Astrocyte (in vitro differentiated cells and primary cell): ENCODE results near the genes ADH6 and SLC39A8.

GRCh38 chr4:98874490-98875130 lies 54.3 kb downstream of the EIF4E start:
- PRO-cap: unidirectional peak, minus-strand start at chr4:98874833
- RRBS, 2 experiments: no CpG with 5 or more reads among the region's 14 CpGs

GRCh38 chr4:99205434-99206029 lies 13.5 kb downstream of the ADH6 start:
- PRO-cap: no peak
- RRBS, 2 experiments: no CpG with 5 or more reads among the region's 4 CpGs

- PRO-cap: no peak
- RRBS, 2 experiments: no CpG with 5 or more reads among the region's 3 CpGs
These were observed at the start of gene ADH6 for GRCh38 chr4:99218867-99219600. ADH6 (minus strand) TSS chr4:99219246.

GRCh38 chr4:99459673-99460137 lies 24.6 kb upstream of the ADH7 start:
- PRO-cap: no peak
- RRBS, 2 experiments: no CpG with 5 or more reads among the region's 1 CpG

GRCh38 chr4:99723383-99724013 lies 65.9 kb upstream of the C4orf54 start:
- PRO-cap: no peak
- RRBS, 2 experiments: no CpG with 5 or more reads among the region's 3 CpGs

- PRO-cap: no peak
- RRBS, 2 experiments: no CpG with 5 or more reads among the region's 4 CpGs
These were observed 719 bp downstream of the DAPP1 start for GRCh38 chr4:99817247-99817845.

- PRO-cap: no peak
- RRBS, 2 experiments: no CpG with 5 or more reads among the region's 1 CpG
These were observed 11.8 kb downstream of the DAPP1 start for GRCh38 chr4:99828432-99828752.

DNA sequence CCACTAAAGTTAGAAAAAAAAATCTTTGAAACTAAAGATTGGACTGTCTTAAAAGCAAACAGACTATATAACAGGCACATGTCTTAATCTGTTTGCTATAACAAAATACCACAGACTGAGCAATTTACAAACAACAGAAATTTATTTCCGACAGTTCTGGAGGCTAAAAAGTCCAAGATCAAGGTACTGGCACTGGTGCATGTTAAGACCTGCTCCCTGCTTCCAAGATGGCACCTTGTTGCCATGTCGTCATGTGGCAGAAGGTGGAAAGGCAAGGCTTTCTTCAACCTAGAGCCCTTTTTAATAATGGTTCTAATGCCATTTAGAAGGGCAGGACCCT lies 72.0 kb upstream of the H2AZ1 start:
- PRO-cap: no peak
- RRBS, 2 experiments: no CpG with 5 or more reads among the region's 2 CpGs

- PRO-cap: no peak
- RRBS, 2 experiments: no CpG with 5 or more reads among the region's 7 CpGs
These were observed 94.3 kb downstream of the DDIT4L start for GRCh38 chr4:100095936-100096318.

GRCh38 chr4:100436678-100437058 lies 81.2 kb downstream of the EMCN start:
- PRO-cap: no peak
- RRBS, 2 experiments: no CpG with 5 or more reads among the region's 6 CpGs

DNA sequence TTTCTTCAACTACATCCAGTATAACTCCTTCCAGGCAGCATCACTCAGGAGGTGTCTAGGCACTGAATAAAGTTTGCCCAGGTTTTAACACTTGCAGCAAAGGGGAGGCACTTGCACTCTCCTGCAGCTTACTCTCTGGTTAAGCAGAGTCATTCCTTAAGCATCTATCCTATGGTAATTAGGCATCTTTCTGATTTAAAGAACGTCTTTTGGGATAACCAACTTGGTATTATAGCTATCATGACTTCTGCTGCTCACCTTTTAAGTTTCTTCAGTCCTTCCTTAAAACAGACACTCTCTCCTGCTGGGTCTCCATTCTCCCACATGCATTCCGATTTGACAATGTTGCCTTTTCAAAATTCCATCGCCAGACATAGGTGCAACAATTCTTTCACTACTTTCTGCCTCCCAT lies 325.6 kb downstream of the PPP3CA start:
- PRO-cap: no peak
- RRBS, 2 experiments: no CpG with 5 or more reads among the region's 3 CpGs

DNA sequence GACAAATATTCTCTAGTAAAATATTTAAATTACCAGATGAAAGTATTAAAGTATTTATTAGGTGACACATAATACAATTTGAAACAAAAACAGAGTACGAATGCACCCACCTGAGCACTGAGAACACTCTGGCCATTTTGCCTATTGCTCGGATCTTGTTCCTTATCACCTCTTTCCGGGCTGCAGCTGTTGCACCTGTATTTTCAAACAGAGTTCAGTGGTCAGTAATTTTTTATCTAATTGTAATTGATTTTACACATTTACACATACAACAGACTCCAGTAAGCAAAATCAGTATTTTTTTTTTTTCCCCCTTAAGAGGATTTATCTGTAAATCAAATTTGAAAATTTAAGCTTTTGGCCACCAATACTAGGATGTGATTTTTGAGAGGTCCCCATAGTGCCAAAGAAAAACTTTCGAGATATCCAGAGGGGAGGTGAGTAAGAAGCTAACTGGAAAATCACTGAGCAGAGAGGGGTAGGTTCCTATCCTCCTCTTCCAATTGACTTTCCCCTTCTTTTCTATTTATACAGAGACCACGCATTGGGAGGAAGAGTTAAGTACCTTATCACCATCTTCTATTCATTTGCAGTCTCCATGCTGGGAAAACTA lies 306.8 kb downstream of the PPP3CA start:
- PRO-cap: no peak
- RRBS, 2 experiments: no CpG with 5 or more reads among the region's 5 CpGs

- PRO-cap: no peak
- RRBS, 2 experiments: no CpG with 5 or more reads among the region's 2 CpGs
These were observed 253.1 kb downstream of the PPP3CA start for GRCh38 chr4:101094145-101094681.

DNA sequence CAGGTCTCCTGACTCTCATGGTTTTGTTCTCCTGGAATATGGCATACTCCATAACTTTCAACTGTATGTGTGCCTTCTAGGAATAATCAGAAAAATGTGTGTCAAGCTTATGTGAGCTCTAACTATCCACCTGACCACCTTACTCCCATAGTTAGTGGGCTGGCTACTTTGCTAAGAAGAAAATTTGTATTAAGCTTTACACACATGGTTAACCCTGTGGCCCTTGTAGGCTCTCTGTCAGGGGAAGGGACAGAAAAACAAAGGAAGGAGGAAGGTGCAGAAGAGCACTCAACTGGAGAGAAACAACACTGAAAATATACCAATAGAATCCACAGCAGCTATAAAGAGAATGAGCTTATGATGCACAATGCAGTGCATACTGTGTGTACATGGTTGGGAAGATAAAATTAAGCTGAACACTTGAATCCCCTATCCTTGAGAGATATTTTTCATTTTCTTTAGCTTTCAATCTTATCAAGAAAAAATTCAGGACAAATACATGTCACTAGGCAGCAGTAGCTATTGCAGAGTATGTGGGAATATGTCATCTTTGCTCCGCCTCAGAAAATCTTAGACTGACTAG lies 84.6 kb downstream of the PPP3CA start:
- PRO-cap: no peak
- RRBS, 2 experiments: no CpG with 5 or more reads among the region's 1 CpG

GRCh38 chr4:102344905-102345734 lies at the start of gene SLC39A8:
SLC39A8 (minus strand) TSS chr4:102345482.
- PRO-cap: unidirectional peak, minus-strand start at chr4:102345023; unidirectional peak, minus-strand start at chr4:102345461; unidirectional peak, minus-strand start at chr4:102345482
- RRBS, 2 experiments: 2 to 4% methylated on average over 8 to 19 of the region's 52 CpGs

DNA sequence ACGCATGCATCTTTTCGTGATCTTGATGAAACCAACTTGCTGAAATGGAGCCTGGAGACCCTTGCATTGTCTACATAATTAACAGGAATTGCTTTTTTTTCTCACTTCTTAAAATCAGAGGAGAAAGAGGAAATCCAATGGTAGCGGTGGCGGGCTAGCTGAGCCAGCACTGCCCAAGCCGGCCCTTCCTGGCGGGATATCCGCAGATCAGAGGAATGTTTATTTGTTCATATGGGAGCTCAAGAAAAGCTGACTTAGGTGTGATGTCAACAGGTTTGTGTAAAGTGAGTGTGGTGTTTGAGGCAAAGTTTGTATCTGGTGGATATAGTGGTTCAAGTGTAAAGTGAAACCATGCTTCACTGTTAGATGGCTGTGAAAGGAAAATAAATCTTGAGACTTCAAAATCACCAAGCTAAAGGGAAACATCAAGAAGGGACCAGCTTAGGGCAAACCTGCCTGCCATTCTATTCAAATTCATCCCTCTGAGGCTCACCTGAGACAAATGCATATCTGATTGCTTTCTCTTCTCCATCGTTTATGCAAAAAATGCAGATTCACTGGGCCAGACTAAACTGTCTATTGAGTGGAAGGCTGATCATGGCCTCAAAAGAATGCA lies 561 bp upstream of the SLC39A8 start:
- PRO-cap: no peak
- RRBS, 2 experiments: no CpG with 5 or more reads among the region's 8 CpGs

DNA sequence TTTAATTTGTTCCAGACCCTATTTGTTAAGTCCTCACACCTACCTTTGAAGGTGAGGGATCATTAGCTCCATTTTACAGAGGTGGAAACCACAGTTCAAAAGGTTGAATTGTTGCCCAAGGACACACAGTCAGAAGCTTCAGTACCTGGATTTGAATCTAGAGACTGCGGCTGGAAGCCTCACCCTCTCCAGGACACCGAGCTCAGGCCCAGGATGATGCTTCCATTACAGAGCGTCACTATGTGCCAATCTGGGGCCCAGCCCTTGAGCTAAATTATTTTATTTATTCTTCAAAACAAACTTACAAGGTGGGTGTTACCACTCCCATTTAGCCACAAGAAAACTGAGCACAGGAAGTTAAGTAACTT lies 129.3 kb downstream of the NFKB1 start:
- PRO-cap: no peak
- RRBS, 2 experiments: no CpG with 5 or more reads among the region's 3 CpGs

- PRO-cap: no peak
- RRBS, 2 experiments: no CpG with 5 or more reads among the region's 16 CpGs
These were observed 58.7 kb downstream of the MANBA start for GRCh38 chr4:102701872-102702755.

GRCh38 chr4:102788965-102789874 lies 28.5 kb upstream of the MANBA start:
- PRO-cap: no peak
- RRBS, 2 experiments: no CpG with 5 or more reads among the region's 3 CpGs

DNA sequence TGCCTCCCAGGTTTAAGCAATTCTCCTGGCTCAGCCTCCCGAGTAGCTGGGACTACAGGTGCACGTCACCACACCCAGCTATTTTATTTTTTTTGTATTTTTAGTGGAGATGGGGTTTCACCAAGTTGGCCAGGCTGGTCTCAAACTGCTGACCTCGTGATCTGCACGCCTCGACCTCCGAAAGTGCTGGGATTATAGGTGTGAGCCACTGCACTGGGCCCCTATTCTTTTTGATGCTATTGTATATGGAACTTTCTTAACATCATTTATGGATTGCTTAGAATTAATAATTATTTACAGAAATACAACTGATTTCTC lies 29.9 kb upstream of the MANBA start:
- PRO-cap: no peak
- RRBS, 2 experiments: no CpG with 5 or more reads among the region's 6 CpGs